ENCODE measurements around a stretch of chr7.

DNA sequence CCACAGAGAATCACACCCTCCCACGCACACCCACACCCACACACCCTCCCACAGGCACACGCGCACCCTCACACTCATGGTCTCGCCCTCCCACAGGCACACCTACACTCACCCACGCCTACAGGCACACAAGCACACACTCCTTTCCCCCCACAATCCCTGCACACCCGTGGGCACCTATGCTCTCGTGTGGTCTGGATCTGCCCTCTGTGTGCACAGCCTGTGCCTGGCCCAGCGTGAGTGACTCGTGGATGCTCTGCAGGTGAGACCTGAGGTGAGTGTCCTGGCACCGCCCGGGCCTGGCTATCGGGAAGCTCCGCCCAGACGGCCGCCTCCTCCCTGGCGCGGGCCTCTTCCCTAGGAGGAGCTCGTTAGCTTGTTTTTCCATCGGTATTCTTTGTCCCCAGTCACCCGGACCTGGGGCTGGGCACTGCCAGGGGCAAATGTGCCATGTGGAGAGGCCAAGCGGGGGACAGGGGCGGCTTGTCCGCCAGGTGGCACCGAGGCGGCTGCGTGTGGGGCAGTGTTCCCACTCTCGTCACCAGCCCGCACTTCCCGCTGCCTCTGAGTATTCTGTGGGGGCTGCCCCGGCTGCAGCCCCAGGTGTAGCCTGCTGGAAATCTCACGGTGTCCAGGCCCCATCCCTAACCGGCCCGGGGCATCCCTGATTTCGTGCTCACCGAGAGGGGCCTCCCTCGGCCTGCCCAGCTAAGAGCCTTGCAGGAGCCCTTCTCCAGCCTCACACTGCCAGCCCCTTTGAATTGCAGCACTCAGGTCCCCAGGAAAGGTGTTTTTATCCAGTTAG is 110.1 kb upstream of the FAM20C start:
- PRO-cap = no peak

DNA sequence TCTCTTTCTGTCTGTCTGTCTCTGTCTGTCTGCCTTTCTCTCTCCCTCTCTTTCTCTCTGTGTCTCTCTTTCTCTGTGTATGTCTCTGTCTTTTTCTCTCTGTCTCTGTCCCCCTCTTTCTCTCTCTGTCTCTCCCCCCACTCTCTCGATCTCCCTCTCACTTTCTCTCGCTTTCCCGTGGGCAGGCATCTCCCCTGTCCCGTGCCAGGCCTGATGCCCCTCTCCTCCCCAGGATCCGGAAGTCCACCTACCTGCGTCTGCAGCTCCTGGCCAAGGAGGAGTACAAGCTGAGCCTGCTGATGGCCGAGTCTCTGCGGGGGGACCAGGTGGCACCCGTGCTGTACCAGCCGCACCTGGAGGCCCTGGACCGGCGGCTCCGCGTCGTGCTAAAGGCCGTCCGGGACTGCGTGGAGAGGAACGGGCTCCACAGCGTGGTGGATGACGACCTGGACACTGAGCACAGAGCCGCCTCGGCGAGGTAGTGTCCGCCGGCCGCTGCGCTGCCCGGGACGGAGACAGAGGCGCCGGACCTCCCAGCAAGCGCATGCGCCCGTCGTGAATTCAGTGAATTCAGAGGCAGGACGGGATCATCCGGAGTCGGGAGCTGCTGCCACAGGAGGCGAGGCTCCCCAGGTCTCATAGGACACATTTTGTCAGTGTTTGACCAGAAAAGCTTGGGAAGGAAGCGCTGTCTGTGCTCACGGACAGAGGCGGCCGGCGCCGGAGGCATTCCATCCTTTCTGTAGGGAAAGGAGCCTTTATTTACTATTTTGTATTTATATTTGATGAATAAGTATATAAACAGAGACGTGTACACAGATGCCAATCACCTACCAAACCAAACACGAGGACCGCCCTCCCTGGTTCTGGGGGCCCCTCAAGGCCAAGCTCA is 30.2 kb upstream of the FOXL3 start:
- PRO-cap = no peak

GRCh38 chr7:264266-265349 is 25.4 kb upstream of the FOXL3 start:
- PRO-cap = no peak

GRCh38 chr7:320056-320944 is 30.3 kb downstream of the FOXL3 start:
- PRO-cap = no peak

DNA sequence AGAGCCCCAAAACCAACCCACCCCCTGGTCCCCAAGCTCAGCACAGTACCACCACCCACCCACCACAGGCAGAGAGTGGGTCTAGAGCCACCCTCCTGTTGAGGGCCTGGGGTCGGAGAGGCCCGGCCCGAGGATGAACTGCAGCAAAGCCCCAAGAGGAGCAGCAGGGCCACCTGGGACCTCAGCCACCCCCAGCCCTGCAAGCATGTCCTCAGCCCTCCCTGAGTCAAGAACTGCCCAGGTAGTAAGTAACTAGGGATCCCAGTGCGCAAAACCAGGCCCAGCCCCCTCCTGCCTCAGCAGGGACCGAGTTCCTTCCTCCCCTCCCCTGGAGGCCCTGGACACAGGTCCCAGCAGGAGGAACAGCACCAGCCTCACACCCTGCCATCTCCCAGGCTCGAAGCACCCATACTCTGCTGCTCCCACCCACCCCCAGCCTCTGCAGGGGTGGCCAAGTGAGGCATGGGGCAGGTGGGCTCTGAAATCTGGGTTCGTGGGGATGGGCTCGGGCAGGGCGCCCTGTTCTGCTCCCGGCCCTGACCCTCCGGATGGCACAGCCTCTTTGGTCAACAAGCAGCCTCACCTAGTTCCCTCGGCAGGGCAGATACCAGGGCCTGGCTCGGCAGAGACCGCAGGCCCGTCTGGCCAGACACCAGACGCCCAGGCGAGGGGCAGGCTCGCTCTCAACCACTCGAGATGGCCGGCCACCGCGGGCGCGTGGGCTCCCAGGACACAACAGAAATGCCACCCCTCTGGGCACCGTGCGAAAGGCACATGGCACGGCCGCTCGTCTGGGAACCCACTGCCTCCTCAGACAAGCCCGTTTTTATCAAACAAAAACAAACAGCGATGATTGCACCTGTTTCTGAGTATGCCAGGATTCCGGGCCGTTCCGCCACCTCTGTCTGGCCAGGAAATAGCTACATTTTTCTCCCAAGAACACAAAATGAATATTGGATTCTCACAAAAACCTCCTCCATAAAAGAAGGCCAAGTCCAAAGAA is 15.2 kb downstream of the PDGFA start:
- PRO-cap = no peak

DNA sequence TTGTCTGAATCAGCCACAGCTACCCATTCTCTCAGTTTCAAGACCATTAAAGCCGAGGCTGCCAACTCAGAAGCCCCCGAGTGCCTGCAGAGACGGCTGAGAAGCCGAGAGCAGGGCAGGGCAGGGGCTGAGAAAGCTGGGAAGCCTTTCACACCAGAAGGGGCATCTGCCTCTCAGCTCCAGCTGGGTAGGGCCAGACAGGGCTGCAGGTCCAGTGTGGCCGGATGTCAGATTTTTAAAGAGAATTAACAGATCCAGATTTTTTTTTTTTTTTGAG is 54.5 kb upstream of the PDGFA start:
- PRO-cap = no peak

GRCh38 chr7:585351-585749 is 65.7 kb upstream of the PDGFA start:
- PRO-cap = no peak

DNA sequence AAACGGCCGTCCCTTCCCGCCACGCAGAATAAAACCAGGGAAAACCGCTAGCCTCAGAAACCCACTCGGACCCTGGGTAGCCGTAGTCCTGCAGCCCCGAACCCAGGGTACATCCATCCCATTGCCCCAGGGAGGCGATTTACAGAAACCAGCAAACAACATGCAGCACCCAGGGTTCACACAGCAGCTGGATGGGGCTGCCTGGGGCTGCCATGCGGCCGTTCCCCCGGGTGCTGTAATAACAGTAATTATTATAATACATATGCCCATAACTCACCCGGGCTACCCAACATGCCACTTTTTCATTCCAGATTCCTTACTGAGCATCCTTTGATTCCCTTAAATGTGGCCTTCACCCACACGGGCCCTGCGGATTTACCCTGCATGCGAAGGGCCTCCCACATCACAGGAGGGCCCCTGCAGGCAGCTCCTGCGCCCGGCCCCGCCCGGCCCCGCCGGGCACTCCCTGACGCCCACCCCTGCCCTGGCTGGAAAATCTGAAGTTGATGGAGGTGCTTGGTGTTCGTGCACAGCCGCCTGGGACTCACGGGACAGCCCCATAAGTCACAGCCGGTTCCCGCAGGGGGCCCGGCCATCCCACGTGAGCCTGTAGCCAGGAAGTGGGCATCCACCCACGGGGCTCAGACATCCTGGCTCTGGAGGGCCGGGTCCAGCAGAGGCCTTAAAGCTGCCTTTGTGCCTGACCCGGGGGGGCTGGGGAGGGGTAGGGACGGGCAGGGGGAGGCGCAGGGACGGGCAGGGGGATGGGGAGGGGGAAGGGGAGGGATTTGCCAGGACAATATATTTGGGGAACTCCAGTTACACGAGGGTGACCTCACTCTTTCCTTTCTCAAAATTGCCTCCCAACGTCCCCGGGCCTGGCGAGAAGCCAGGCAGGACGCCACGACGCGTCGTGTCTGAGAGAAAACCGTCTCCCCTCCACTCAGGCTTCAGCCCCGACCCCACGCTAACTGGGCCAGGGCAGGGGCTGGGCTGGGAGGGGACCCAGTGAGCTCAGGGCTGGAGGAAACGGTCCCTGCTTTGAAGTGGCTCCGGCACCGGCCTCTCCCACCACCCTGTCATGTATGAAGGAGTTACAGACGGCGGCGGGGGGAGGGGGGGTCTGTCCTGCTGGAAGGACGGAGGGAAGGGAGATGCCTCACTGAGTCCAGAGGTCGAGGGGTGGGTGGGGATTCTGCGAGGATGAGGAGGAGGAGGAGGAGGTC is 81.9 kb upstream of the PDGFA start:
- PRO-cap = bidirectional peak, plus-strand start at position 648 of the sequence, minus-strand start at position 468 of the sequence; unidirectional peak, plus-strand start at position 875 of the sequence

DNA sequence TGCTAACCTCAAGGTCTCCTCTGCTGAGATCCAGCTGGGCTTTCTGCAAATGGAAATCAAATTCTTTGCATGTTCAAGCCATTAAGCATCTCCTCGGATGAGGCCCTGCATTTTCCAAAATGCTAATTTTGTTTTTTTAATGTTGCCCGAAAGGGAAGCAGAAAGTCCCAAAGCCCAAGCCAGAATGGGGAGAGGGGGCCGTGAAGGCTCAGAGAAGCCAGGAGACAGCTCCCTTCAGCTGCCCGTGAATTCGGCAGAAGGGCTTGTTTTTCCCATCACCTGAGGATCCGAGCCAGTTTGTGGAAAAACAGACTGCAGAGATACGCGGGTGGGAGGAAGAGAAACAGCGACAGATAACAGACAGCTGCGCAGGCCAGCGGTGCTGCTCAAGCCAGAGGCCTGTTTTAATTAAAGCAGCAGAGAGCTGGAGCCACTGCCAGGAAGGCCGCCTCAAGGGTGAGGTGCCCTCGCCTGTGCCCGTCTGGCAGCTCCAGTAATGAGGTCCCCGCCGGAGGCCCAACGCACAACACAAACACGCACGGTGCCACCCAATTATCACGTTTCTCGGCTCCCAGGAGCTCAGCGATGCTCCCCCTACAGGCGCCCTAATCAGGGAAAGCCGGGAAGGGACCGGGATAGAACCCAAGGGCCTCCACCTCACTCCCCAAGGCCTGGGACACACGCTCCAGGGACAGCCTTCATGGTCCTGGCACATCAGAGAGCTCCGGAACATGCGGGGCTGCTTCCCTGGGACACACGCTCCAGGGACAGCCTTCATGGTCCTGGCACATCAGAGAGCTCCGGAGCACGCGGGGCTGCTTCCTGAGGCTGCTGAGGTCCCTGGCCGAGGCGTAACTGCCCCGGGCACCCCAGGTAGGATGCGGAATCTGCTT is 60.7 kb upstream of the DNAAF5 start:
- PRO-cap = no peak

- PRO-cap = no peak
Observed at GRCh38 chr7:711057-711782, 15.3 kb upstream of the DNAAF5 start.

GRCh38 chr7:731049-731594 is 4.0 kb upstream of the PRKAR1B start:
- PRO-cap = no peak

GRCh38 chr7:740980-741604 is 14.0 kb upstream of the PRKAR1B start:
- PRO-cap = no peak

DNA sequence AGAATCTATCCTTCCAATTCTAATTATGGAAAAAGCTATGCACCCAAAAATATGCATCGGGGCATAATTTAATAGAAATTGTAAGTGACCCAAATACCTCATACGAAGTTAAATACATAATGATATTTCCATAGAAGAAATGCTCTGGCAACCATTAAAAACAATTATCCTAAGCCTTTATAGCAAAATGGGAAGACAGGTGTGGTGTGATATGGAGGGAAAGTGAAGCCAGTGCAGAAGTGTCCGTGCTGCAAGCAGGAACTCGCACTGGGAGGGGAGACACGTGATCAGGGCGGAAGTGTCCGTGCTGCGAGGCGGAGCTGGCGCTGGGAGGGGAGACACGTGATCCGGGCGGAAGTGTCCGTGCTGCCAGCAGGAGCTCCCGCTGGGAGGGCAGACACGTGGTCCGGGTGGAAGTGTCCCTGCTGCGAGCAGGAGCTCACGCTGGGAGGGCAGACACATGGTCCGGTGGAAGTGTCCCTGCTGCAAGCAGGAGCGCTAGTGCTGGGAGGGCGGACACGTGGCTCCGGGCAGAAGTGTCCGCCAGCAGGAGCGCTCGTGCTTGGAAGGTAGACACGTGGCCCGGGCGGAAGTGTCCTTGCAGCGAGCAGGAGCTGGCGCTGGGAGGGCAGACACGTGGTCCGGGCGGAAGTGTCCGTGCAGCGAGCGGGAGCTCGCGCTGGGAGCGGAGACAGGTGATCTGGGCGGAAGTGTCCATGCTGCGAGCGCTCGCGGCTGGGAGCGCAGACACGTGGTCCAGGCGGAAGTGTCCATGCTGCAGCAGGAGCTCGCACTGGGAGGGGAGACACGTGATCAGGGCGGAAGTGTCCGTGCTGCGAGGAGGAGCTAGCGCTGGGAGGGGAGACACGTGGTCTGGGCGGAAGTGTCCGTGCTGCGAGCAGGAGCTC is 40.6 kb upstream of the PRKAR1B start:
- PRO-cap = no peak

GRCh38 chr7:874541-874899 is 1.8 kb upstream of the GET4 start:
- PRO-cap = no peak

DNA sequence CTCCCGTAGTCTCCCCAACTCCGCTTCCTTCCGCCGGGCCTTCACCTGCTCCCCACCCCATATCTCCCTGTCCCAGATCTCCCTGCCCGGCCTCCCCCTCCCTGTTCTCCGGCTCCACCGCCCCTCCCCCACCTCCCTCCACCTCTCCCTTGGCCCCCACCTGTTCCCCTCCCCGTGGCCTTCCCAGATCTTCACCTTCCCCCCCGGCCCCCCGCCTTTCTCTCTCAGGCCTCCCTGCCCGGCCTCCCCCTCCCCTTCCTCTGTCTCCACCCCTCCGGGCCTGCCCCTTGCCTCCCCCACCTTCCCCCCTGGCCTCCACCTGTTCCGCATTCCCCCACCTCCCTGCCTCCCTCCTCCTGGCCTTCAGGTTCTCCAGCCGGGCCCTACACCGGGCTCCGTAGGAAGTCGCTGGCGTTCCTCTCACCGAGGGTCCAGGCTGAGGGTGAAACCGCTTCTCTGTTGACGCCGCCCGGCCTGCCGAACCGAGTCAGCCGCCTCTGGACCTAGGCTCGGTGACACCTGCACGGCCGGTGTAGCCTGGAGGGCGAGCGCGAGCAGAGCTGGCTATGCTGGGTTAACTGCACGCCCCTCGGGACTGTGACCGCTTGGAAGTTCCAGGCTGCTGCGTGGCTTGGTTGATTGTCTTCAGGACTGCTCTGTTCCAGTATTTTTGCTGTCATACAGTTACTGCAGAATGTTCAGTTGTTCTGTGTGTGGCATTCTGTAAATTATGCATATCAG is 1.4 kb downstream of the GET4 start:
- PRO-cap = no peak

DNA sequence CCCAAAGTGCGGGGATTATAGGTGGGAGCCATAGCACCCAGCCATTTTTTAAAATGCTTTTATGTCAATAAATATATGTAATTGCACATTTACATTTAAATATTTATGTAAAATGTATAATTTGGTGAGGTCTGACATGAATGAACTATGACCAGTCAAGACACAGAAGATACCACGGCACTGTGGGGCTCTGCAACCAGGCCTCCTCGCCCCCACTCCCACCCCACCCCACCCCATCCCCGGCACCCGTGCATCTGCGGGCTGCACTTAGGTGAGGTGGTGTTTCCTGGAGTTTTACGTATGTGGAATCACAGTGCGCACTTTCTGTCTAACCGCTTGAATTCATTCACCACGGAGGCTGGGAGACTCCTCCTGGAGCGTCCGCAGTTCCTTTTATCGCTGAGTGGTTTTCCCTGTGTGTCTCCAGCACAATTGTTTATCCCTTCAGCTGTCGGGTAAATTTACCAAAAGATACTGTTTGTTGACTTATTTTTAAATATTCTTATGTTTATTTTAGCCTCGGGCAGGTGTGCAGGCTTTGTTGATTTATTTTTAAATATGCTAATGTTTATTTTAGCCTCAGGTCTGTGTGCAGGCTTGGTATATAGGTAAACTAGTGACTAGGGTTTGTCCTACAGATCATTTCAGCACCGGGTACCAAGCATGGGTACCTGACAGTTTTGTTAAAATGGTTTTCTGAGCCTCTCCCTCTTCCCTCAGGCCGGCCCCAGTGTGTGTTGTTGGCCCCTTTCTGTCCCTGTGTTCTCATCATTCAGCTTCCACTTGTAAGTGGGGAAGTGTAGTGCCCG is 5.0 kb downstream of the GET4 start:
- PRO-cap = no peak

DNA sequence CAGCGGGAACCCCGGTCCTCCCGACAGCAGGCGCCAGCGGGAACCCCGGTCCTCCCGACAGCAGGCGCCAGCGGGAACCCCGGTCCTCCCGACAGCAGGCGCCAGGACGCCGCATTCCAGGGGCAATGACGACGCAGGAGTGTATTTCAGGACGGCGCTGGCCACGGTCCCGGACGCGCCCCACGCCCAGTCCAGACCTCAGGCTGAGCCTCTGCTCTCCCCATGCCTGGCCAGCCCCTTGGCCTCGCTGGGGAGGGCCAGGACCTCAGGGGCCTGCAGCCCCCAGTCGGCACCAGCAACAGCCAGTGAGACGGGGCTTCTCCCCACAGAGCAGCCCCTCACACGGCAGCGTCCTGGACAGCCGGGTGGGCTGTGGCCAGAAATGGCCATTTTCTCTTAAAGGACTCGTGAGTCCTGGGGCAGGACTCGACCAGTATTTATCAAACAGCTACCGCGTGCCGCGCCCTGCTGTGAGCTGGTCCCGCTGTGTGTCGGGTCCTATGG is 33.0 kb downstream of the GET4 start:
- PRO-cap = no peak

DNA sequence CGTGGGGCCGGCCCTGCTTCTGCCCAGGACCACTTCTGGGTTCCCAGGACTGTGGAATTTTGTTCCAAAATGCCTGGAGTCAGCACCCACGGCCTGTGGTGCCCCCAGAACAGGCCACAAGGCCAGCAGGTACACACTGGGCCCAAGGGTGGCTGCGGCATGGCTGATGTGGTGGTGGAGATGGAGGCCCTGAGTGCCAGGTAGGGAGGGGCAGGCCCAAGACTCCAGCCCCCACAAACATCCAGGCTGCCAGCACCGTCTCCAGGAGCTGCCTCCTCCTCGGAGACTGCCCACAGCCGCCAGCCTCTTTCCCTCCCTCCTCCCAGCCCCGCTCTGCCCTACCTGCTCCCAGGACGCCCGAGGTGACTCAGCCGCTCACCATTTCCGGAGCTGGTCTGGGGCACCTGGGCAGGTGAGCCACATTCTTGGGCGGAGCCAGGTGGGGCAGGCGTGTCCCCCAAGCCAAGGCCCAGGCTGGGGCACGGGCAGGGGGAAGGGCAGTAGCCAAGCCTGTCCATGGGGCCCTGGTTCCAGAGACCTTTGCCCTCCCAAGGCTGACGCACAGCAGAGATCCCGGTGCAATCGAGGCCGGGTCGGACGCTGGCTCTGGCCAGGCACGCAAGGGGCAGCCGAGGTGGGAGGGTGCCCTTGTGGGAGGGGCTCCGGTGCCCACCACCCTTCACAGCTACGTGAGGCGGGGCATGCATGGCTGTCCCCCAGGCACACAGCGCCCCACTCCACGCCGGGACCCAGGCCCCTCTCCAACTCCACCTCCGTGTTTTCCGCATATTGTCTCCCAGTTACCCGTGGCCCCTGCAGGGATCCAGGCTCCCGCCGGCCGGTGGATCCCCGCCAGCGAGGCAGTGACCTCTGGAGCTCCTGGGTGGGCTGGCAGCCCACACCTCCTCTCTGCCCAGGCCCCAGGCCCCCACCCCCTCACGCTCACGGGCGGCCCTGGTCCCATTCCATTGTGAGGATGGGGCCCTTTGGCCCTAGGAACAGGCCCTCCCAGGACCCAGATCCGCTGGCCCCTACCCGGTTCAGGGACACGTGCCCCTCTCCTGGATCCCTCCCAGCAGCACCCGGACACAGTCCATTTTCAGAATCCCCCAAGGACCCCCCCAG is 8.7 kb downstream of the ADAP1 start:
- PRO-cap = no peak

GRCh38 chr7:1052555-1053508 is 8.5 kb downstream of the GPR146 start:
- PRO-cap = no peak

GRCh38 chr7:1083642-1084067 is 4.3 kb upstream of the GPER1 start:
- PRO-cap = no peak